H4 (cell line): ENCODE measurements around the genes GDF11, PMEL, RPS26 and RPL41.

- RAMPAGE, long total RNA, result no peak
These were observed 7.9 kb upstream of the METTL7B start for GRCh38 chr12:55673530-55674120.

DNA sequence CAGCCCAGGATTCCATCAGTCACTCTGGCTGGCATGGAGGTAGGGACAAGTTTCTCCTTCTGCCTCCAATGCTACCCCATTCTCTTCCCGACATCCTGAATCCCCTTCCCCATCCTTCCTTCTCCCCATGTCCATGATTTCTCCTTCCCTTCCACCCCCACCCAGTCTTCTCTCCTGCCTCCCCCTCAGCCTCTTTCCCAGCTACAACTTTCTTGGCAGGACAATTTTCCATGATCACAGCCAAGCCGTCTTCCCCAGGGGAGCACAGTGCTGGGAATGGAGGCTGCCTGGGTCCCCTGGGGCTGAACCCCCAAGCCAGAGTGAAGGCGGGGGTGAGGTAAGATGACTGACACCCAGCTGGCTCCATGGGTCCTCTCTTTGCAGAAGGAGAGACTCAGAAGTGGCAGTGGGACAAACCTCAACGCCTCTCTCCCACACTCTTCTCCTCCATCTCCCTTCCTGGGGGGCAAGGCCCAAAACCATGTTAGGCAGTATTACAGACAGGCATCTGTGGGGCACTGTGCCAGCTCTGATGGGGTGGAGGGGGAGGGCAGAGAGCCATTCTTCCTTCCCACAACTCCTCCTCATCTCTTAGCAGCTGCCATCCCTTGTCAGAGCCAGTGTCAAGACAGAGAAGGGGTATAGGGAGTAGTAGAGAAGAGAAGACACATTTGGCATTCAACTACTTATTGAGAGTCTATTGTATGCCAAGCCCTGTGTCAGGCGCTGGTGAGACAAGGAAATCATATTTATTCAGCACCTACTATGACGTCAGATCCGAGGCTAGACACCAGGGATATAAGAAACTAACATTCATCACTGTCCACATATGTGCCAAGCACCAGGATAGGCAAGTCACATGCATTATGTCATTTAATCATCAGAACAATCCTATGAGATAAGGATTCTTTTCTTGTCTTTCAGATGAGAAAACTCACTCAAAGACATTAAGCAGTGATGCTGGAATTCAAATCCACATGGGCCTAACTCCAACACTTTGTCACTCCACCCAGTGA is 3.6 kb downstream of the ITGA7 start:
- RAMPAGE, long total RNA, result no peak

- RAMPAGE, long total RNA, result no peak
These were observed 1.0 kb downstream of the BLOC1S1 start for GRCh38 chr12:55716901-55717282.

DNA sequence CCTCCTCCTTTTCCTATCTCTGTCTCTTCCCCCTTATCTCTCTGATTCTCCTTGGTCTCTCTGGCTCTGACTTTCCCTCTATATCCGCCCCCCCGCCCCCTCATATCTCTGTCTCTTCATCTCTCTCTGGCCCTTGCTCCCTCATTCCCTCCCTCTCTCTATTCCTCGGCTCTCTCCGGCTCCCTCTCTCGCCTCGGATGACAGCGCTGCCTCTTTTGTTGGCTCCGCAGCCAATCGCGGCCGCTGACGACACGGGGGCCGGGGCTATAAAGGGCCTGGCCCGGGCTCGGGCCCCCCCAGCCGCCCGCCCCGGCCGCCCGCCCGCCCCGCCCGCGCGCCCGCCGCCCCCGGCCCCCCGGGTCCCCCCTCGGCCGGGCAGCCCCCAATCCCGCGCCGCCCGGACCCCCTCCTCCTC is at the start of gene GDF11:
Gene GDF11, plus strand, starts transcription at position 299 of the 415 bp plus-strand sequence.
- RAMPAGE, long total RNA, result no peak

- RAMPAGE, long total RNA, result no peak
These were observed 12.5 kb downstream of the GDF11 start for GRCh38 chr12:55755183-55756153.

DNA sequence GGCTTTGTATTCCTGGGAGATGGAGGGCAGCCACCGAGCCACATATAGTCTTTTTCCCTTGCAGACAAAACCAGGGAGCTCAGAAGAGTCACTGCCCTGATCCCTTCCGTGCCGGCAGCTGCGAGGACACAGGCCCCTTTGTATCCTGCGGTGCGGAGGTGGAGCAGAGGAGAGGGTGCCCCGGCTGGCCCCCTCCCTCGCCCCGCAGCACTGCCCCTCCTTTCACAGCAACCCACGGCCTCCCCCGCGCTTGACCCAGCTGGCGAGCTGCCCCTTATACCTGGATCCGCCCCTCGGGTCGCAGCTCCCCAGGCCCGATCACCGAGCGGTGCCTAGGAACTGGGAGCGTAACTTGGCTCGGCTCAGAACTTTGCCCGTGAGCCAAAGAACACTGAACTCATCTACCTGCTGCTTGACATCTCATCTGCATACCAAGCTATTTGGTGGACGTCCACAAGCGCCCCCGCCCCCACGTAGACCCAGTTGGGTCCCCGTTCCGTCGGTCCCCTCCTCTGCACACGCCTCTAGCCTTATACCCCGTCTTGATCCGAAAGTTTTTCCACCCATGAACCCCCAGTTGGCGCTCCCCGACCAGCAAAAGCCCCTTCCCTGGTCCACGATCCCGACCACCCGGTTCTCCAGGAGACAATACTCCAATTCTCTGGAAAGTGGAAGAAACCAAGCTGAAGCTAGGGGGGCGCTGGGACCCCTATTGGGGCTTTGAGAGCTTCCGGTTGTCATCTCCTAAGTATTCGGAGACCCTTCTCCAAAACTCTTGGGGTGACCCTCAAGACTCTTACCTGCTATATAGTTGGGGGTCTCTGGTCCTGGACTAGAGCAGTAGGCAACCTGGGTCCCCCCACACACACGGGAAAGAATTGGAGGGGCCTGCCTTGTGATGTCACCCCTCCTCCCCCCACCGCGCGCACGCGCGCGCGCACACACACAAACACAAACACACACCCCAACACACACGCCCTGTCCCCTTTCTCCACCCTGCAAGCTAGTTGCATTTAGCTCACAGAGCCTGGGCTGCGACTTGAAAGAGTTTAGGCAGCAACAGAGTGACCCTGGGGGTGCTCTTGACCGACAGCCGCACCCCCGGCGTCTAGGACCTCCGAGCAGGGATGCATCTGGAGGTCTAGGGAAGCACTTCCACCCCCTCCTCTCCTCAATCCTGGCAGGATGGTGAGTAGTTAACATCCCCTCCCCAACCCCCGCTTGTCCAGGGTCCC is 926 bp upstream of the DNAJC14 start:
- RAMPAGE, long total RNA, result no peak

GRCh38 chr12:55839443-55839930 is 3.2 kb downstream of the MMP19 start:
- RAMPAGE, long total RNA, result no peak

- RAMPAGE, long total RNA, result no peak
These were observed 3.0 kb downstream of the DGKA start for GRCh38 chr12:55934038-55934356.

GRCh38 chr12:55934357-55934669 is 3.4 kb downstream of the DGKA start:
- RAMPAGE, long total RNA, result no peak

GRCh38 chr12:55965837-55966530 is at the start of gene PMEL:
TSS of gene PMEL (minus strand) at chr12:55966042.
- RAMPAGE, long total RNA, result no peak

GRCh38 chr12:55996334-55996975 is 621 bp upstream of the SUOX start:
- RAMPAGE, long total RNA, result no peak

GRCh38 chr12:56041699-56042776 is at the start of gene RPS26:
TSS of gene RPS26 (plus strand) at chr12:56041918.
- RAMPAGE, long total RNA, result start-site peak on the plus strand at chr12:56042131-56042147, 5,192 reads

DNA sequence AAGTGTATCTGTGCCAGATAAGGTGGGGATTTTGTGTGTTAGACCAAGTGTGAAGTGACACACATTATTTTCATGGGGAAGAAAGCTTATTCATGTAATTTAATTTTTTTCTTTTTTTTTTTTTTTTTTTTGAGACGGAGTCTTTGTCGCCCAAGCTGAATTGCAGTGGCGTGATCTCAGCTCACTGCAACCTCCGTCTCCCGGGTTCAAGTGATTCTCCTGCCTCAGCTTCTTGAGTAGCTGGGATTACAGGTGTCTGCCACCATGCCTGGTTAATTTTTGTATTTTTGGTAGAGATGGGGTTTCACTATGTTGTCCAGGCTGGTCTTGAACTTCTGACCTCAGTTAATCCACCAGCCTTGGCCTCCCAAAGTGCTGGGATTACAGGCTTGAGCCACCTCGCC is 2.5 kb downstream of the RPS26 start:
- RAMPAGE, long total RNA, result no peak

- RAMPAGE, long total RNA, result no peak
These were observed 5.1 kb downstream of the ERBB3 start for GRCh38 chr12:56085020-56085471.

DNA sequence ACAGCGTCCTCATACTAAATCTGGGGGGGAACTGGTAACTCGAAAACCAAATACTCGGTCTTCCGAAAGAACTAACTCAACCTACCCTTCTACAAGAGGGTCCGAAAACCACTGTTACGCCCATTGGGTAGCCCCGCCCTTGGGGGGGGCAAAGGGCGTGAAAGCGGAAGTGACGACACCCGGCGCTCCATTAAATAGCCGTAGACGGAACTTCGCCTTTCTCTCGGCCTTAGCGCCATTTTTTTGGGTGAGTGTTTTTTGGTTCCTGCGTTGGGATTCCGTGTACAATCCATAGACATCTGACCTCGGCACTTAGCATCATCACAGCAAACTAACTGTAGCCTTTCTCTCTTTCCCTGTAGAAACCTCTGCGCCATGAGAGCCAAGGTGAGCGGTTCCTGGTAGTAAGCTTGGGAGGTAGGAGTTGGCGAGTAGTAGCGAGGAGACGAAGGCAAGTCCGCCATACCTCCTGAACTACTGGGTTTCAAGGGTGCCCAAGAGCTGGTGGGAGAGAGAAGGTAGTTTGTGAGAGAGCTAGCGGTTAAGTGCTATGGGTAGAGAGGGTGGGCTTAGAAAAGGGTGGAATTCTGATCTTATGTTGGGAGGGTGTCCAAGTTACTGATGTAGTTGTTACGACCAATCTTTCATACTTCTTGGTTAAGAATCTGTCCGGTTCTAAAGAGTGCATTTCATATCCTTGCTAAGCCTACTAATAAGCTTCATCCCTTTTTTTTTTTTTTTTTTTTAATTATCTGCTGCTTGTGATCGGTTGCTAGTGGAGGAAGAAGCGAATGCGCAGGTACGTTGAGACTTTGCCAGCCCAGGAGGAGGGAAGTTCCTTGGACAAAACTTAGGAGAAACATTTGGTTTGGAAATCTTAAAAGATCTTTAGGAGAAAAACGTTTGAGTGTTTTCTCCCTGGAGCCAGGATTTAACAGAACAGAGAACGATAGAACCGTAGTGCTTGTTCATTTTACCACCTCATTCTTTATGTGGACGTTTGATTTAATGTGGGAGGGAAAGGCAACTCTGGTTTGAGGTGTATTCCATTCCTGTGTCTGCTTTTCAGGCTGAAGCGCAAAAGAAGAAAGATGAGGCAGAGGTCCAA is at the start of gene RPL41:
Gene RPL41, plus strand, starts transcription at position 221 of the 1,108 bp plus-strand sequence.
- RAMPAGE, long total RNA, result start-site peak on the plus strand centred at position 232 of the sequence, 30 bp wide, 1,572 reads

DNA sequence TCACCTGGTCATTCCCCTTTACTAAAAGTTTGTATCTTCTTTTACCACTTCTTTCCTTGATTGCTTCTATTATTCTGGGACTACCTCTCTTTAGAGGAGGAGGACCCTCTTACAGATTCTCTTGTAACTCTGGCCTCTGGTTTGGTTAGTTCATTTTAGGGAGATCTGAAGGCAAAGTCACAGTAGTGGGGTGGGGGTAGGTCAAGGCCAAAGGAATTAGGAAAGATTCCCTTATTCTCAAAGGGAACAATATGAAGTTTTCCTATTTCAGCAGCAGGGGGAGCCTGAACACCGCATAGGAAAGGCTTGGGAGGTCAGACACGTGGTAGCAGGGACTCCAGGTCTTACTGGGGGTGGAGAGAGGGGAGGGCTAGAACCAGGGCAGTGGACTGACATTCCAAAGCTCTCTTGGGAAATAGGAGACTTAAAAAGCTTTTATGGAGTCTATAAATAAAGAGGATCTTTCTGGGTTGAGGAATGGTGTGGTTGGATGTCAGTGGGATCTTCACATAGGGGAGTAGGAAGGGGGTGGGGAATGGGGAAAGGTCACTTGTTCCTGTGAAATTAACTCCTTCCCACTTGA is 1.3 kb downstream of the ZC3H10 start:
- RAMPAGE, long total RNA, result no peak

DNA sequence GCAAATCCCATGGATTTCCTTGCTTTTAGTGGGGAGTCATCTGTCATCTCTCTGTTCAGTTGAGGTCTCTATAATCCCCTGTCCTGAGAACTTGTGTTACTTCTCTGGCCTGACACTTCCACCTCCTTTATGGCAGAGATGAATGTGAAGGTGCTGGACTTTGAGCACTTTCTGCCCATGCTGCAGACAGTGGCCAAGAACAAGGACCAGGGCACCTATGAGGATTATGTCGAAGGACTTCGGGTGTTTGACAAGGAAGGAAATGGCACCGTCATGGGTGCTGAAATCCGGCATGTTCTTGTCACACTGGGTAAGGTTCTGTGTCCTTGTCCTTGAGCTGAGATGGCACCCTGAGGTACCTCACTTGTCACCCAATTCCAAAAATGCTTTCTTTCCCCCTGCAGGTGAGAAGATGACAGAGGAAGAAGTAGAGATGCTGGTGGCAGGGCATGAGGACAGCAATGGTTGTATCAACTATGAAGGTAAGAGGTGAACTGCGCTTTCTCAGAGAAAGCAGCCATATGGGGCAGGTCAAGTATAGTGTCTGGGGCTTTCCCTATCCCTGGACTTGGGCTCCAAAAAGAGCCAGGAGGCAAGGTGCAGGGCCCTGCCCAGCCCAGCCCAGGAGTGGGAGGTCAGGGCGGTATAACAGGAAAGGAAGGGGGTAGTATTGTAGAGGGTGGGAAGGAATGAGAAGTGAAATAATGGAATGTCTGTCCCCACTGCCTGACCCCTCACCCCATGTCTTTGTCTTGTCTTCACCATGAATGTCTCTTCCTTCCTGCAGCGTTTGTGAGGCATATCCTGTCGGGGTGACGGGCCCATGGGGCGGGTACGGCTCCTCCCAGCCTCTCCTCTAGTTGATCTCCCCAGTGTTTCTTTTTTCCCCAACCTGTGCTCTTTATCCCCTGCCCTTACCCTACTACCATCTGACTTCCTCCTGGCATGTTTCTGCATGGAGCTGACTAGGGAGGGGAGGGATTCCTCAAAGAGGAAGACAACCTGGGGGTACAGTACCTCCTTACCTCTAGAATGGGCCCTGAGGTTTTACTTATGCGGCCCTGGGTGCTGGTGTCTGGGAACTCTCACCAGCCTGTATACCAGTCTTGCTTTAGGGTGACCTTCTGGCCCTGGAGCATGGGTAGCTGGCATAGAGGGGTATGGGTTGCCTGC is 2.1 kb downstream of the MYL6 start:
- RAMPAGE, long total RNA, result no peak

GRCh38 chr12:56169456-56170588 is 11.7 kb downstream of the MYL6 start:
- RAMPAGE, long total RNA, result no peak

DNA sequence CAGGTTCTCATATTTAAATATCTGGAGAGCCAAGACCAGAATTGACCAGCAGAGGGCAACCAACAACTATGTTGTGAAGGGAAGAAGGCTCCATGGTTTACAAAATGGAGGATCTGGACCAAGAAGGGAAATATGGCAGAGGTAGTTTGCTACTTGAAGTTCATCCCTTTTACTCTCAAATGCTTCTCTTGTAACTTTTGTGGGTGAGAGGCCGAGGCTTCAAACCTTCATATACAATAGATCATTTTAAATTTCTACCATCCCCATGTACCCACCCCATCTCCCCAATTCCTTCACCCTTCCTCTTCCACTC is 3.8 kb upstream of the SMARCC2 start:
- RAMPAGE, long total RNA, result no peak

DNA sequence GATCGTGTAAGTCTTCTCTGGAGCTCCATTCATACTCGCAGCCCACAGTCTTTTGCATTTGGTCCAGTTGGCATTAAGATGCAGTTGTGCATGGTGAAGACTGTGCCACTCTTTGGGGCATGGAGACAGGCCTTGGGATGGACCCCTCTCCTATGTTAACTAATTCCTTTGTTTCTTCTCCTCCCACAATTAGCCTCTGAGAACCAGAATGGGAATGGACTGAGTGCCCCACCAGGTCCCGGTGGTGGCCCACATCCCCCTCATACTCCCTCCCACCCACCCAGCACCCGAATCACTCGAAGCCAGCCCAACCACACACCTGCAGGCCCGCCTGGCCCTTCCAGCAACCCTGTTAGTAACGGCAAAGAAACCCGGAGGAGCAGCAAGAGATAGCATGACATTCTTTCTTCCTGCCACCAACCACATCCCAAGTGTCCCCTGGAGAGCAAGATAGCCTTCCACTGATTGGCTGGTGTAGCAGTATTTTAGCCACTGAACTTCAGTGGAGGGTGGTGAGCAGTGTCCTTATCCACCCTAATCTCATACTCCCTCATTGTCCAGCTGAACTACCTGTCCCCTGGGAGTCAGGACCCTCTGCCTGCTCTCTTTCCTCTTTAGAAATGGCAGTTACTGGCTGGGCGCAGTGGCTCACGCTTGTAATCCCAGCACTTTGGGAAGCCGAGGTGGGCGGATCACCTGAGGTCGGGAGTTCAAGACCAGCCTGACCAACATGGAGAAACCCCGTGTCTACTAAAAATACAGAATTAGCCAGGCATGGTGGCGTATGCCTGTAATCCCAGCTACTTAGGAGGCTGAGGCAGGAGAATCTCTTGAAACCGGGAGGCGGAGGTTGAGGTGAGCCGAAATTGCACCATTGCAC is 790 bp upstream of the SLC39A5 start:
- RAMPAGE, long total RNA, result no peak